AG10803 (cell line): ENCODE measurements around a stretch of chr22.

- RRBS, result 81% methylated on average over 2 of the region's 6 CpGs
These were observed 52.0 kb downstream of the ARFGAP3 start for GRCh38 chr22:42805047-42805461.

DNA sequence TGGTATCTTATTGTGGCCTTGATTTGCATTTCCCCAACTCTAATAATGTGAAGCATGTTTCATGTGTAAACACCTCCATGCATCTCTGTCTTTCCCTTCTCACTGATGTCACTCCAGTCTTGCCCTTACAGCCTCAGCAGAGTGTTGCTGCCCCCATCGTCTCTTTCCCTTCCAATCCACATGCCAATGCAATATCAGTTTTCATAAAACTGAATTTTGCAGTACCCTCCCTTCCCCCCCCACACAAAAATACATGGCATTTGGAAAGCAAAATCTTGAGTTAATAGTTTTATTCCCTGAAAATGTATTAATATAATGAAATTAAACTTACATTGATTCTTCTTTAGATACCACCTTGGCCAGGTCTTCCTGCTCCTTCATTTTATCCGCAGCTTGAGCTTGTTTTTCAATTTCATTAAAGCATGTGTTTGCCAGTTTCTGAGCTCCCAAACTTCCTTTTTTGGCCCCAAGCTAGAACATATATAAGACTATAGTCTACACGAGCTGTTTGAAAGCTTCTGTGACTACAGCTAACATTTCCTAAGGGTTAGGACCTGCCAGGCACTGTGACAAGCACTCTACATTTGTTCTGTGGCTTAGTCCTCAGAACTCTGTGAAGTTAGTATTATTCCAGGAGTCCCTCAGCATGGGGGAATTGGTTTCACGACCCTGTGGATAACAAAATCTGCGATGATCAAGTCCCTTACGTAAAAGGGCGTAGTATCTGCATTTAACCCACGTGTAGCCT, 35.0 kb downstream of the ARFGAP3 start:
- RRBS, result no CpG with 5 or more reads among the region's 8 CpGs

GRCh38 chr22:42868332-42868756, 11.3 kb upstream of the ARFGAP3 start:
- RRBS, result no CpG with 5 or more reads among the region's 8 CpGs

DNA sequence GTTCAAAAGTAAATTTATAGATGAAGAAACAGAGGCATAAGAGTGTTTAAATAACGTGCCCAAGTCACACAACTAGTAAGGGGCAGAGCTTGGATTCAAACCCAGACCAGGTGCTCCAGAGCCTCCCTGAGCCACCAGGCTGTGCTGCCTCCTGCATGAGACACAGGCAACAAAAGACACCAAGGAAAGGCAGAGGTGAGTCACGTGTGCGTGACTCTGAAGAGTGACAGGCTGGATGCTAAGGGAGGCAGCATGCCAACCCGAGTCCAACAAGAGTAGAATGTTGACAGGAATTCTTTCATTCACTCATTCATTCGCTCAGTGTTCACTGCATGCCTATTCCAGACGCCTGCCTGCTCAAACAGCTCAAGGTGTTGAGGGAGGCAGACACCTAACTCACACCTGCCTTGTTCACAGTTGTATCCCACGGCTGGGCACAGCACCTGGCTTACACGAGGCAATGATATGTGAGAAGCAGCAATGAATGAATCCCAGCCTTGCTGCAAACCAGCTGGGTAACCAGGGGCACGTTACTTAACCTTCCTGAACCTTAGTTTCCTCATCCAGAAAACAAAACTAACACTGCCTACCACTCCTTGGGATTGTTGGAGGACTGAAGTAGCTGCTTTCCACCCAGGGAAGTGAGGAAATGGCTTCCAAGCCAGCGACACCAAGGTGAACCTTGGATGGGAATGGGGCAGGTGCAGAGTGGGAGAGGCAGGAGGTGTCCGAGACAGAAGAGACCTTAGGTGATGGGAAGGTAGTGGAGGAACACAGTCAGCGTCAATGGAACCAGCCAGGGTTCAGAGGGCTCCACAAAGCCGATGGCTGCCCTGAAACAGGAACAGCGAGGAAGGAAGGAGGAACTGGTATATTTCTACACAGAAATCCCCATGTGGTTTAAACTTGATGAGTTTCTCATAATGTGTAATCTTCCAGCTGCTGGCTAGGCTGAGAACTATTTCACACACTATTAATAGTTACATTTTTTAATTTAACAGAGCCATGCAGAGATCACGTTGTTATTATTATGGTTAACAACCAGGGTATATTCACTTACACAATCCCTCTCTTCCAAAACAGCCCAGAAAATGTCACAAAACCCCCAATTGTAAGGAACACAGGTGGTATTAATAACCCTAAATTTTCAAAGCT, 74.0 kb upstream of the ARFGAP3 start:
- RRBS, result no CpG with 5 or more reads among the region's 15 CpGs

DNA sequence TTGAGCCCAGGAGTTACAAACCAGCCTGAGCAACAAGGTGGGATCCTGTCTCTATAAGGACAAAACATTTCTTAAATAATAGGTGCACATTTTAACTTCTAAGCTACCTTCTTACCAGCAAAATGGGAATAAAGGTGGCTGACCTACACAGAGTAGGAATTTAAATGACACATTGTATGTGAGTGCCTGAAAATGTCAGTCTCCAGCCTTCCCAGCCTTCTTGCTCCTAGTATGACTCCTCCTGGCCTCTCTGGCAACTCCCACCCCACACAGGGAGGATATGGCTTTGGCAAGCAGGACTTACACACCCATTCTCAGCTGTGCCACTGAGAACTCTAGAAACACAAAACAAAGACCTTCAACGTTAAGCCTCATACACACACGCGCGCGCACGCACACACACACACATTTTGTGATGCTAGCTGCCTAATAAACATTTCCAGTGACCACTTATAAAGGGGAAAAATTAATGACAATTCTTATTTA, 65.8 kb downstream of the PACSIN2 start:
- RRBS, result no CpG with 5 or more reads among the region's 6 CpGs

GRCh38 chr22:42955046-42955742, 59.8 kb downstream of the PACSIN2 start:
- RRBS, result no CpG with 5 or more reads among the region's 8 CpGs

- RRBS, result no CpG with 5 or more reads among the region's 8 CpGs
These were observed 51.1 kb downstream of the PACSIN2 start for GRCh38 chr22:42963792-42964284.

GRCh38 chr22:42990956-42991865, 23.7 kb downstream of the PACSIN2 start:
- RRBS, result no CpG with 5 or more reads among the region's 9 CpGs

- RRBS, result no CpG with 5 or more reads among the region's 1 CpG
These were observed 6.4 kb downstream of the PACSIN2 start for GRCh38 chr22:43008554-43009018.

GRCh38 chr22:43015300-43015887, 445 bp upstream of the PACSIN2 start:
- RRBS, result 1% methylated on average over 8 of the region's 29 CpGs

DNA sequence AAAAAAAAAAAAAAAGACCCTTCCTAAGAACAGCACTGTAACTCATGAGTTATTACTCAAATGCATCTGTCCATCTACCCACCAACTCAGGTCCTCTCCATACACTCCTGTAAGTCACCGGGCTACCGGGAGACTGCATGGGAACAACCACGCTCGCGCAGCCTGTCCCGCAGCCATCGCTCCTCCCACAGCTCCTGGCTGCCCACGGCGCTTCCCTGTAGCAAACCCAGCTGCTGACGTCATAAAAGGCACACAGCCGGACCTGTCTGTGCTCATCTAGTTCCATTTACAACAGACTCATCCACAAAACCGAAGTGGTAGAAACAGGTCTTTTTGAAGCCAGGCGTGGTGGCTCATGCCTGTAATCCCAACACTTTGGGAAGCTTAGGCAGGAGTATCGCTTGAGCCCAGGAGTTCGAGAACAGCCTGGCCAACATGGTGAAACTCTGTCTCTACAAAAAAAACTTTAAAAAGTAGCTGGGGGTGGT, 23.4 kb upstream of the PACSIN2 start:
- RRBS, result no CpG with 5 or more reads among the region's 15 CpGs

DNA sequence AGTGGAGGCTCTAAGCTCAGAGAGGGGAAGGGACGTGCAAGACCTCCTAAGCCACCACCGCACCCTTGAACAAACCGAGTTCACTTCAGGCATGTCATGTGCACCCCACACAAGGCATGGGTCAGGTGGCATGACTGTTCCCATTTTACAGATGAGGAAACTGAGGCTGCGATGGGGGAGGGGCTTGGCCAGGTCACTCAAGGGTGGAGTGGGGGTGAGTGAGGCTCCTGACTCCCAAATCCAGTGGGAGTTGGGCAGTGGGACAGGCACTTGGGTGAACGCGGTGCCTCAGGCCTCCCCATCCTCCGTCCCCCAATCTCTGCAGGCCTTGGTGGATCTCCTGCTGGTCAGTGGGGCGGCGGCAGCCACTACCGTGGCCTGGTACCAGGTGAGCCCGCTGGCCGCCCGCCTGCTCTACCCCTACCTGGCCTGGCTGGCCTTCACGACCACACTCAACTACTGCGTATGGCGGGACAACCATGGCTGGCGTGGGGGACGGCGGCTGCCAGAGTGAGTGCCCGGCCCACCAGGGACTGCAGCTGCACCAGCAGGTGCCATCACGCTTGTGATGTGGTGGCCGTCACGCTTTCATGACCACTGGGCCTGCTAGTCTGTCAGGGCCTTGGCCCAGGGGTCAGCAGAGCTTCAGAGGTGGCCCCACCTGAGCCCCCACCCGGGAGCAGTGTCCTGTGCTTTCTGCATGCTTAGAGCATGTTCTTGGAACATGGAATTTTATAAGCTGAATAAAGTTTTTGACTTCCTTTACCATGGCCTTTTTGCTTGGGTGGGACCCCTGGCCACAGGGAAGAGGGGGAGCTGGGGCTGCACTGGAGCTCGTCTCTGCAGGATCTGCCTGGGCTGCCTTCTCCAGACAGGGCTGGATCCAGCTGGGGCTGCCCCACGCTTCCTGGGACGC, 11.4 kb downstream of the TSPO start:
- RRBS, result no CpG with 5 or more reads among the region's 27 CpGs

- RRBS, result no CpG with 5 or more reads among the region's 22 CpGs
These were observed 3.2 kb downstream of the TTLL12 start for GRCh38 chr22:43183308-43184603.

- RRBS, result 79% methylated on average over 3 of the region's 29 CpGs
These were observed 31.0 kb upstream of the TTLL12 start for GRCh38 chr22:43217748-43218448.

- RRBS, result no CpG with 5 or more reads among the region's 14 CpGs
These were observed 40.3 kb upstream of the TTLL12 start for GRCh38 chr22:43227211-43227562.

DNA sequence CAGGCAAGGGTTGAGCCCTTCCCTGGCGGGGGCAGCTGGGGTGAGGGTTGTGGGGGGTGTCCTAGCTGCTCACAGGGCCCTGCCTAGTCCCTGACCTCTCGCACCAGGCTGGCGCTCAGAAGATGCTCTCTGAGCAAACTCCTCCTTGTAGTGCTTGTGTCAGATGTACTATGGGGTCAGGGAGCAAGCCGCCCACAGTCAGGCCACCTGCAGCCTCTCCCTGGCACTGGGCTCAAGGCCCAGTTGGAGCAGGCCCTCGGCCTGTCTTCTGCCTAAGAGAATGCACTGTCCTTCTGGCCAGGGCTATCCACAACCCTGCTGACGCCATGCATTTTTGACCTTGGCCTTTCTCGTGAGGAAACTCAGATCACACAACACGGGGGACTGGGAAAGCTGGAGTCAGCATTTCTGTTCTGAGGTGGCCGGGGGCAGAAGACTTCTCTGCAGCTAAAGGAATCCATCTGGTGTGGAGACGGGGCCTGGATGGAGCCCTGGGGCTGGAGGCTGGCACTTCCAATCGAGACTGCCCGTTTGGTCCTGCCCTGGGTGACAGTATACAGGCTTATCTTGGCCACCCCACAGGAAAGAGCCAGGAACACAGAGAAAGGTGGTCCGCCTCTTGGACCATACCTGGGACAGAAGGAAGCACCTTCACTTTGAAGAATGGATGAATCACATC, 74.0 kb upstream of the TTLL12 start:
- RRBS, result no CpG with 5 or more reads among the region's 13 CpGs

- RRBS, result 41% methylated on average over 3 of the region's 16 CpGs
These were observed 70.9 kb downstream of the SCUBE1 start for GRCh38 chr22:43272177-43272739.

GRCh38 chr22:43308772-43309087, 34.4 kb downstream of the SCUBE1 start:
- RRBS, result no CpG with 5 or more reads among the region's 7 CpGs

DNA sequence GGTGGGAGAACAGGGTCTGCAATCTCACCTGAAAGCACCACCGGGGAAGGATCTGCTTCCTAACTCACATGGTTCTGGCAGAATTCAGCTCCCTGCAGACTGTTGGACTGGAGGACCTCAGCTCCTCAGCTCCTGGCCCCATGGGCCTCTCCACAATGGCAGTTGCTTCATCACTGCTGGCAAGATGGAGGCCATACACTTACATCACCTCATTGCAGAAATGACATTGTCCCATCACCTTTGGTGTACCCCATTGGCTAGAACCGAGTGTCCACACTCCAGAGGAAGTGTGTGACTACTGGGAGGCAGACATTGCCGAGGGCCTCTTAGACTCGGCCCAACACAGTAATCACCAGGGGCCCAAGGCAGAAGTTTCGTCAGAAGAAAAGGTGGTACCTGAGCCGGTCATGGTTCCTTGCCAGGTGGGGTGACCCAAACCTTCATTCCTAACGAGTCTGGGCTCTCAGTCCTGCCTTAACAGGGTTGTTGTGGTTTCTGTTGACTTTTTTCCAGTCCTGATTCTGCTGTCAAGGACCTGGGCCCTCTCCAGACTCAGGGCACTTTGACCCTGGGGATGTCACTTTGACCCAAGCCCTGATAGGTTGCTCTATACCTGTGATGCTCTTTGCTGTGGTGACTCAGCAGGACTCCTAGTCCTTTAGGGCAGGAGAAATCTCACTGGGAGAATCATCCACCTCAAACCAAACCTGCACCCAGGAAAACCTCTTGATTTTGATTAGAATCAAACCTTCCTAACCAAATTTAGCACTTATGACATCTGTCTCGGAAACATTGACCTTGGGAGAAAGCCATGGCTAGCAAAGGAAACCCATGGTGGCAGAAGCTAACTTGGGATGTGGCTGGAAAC, 20.7 kb upstream of the MPPED1 start:
- RRBS, result 74% methylated on average over 1 of the region's 8 CpGs

- RRBS, result 50% methylated on average over 6 of the region's 23 CpGs
These were observed 119.2 kb downstream of the MPPED1 start for GRCh38 chr22:43530875-43531457.